Neutrophil (primary cell): ENCODE measurements around a stretch of chr6.

DNA sequence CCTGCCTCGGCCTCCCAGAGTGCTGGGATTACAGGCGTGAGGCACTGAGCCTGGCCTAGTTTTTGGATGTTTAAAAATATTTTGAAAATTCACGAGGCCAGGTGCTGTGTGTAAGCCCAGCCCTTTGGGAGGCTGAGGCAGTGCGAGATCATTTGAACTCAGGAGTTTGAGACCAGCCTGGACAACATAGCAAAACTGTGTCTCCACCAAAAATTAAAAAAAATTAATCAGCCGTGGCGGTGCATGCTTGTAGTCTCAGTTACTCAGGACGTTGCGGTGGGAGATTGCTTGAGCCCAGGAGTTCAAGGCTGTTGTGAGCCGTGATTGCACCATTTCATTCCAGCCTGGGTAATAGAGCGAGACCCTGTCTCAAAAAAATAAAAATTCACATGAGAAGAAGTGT is 45.0 kb downstream of the JARID2 start:
- PRO-cap, result no peak

- PRO-cap, result no peak
Observed at GRCh38 chr6:15292890-15293766, 47.3 kb downstream of the JARID2 start.

DNA sequence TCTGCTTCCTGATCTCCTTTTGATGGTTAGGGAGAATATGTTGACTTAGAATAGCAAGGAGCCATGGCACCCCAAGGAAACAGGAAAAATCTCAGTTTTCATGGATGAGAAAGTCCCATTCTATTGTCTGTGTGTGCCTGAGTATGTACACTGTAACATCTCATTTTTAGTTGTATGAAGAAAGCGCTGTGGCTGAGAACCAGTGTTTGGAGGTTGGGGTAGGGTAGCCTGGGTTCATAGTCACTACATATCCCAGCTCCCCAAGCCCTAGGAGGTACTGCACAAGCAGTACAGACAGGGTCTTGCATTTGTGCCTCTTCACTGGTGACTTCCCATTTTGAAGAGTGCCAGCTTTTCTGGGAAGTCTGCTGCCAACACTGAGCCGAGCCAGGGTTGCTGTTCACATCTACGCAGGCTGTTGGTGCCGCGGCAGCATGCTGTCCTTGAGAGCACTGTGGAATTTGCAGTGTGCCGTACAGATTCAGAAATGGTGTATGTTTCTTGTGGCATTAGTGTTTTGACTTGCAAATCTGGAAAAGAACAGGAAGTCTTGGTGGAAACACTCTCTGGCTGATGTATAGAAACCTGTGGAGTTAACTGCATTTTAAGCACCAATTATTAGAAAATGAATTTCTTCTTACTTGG is 67.4 kb downstream of the JARID2 start:
- PRO-cap, result no peak

GRCh38 chr6:15420697-15421432 is 175.0 kb downstream of the JARID2 start:
- PRO-cap, result no peak

DNA sequence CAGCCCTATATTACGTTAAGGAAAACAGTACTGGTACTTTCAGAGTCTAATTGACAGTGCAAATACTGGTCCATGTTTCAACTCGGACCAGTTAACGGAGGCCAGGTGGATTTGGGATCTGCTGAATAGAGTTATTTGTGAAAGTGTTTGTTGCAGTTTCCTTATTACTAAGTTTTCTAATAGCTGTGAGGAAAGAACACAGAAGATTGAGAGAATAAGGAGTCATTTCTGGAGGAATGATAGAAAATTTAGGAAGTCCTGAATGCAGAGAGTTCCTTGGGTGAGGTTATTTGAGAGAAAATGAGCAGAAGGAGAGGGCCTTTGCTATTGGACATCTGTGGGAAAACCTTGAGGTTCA is 206.7 kb downstream of the JARID2 start:
- PRO-cap, result no peak

DNA sequence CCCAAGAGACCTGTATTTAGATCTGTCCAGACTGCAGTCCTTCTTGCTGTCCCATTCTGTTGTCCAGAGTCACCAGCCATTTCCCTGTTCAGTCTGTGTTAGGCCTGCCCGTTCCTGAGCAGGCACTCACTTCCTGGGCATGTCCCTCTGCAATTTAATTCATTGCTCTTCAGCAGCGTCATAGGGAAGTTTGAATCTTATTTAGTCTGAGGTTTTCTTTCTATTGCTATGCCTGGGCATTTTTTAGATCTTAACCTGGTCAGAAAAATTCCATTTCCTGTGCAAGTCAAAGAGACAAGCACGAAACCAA is 190.2 kb downstream of the DTNBP1 start:
- PRO-cap, result no peak

DNA sequence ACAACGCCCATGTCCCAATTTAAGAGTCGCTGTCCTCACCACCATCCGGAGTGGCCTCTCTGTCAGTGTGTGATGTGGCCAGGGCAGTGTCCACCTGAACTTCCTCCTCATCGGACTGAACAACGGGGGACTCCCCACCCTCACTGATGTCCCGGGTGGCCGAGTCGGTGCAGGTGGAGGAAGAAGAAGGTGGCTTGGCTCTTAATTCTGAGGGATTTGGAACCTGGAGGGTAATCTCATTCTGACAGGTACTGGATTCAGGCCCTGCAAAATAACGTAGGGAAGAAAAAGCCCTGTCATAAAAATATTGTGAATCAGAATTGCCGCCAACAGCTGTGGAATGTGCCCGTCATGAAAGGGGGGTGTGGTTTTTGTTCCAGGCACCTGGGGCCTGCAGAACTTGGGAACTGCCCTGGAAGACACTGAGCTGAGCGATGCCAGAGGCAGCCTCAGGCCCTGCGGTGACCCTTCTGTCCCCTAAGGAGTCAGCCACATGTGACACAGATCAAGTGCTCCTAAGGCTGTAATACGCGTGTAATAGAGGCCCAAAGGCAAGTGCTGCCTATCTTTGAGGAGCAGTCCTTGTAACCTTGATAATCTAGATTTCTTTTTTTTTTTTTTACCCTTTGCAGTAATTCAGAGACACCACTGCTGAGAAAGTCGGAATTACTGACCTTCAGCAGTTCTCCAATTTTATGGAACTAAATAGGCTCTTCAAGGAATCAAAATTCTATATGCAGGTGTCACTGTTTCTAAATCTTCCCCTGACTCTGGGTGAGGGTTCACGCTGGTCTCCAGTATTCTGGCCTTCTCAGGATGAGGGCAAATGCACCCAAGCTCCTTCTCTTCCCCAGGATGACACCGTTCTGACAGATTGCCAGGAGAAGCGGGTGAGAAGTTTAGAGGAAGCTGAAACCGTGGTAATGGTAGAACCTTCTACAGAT is 139.6 kb downstream of the DTNBP1 start:
- PRO-cap, result no peak

DNA sequence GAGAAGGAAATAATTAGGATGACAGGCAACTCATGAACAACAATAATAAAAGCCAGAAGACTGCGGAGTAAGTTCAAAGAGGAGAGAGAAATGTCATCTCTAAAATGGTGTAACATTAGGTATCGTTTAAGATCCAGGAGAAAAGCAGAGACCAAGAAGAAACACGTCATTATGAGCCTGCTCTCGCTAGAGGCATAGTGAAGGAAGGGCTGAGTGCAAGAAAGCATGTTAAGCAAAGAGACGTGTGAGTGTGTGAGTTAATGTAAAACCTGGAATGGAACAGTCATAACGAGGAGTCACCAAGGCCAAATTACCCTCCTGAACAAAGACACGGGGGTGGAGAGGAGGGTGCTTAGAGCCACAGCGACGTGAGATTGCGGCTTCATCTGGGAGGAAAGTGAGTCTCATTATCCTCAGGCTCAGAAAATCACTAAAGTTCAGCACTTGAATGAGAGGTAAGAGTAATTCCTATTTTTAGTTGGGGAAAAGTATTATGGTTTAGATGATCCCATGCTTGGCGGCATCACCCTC is 136.7 kb downstream of the DTNBP1 start:
- PRO-cap, result no peak

DNA sequence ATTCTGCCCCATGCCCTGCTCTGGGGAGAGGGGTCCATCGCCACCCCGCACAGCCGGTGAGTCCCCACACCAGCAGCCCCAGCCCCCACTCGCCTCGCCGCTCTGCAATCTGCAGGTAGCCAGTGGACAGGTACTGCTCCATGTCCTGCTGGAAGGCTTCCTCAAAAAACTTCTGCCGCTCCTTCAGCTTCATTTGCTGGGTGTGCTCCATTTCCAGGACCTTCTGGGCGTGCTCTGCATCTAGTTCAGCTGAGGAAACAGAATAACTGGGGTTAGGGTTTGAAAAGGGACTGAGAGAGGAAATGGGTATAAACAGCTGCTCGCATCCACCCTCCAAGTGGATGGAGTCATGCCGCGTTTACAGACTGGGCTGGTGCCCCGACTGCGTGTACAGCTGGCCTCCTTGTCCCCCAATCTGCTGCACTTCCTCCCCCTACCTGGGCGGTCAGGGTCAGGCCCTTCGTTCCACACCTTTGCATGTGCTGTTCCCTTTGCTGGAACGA is 129.6 kb downstream of the DTNBP1 start:
- PRO-cap, result no peak

GRCh38 chr6:15539381-15540193 is 123.2 kb downstream of the DTNBP1 start:
- PRO-cap, result no peak

GRCh38 chr6:15586496-15587258 is 76.2 kb downstream of the DTNBP1 start:
- PRO-cap, result no peak

- PRO-cap, result no peak
Observed at GRCh38 chr6:15621269-15622164, 41.3 kb downstream of the DTNBP1 start.

DNA sequence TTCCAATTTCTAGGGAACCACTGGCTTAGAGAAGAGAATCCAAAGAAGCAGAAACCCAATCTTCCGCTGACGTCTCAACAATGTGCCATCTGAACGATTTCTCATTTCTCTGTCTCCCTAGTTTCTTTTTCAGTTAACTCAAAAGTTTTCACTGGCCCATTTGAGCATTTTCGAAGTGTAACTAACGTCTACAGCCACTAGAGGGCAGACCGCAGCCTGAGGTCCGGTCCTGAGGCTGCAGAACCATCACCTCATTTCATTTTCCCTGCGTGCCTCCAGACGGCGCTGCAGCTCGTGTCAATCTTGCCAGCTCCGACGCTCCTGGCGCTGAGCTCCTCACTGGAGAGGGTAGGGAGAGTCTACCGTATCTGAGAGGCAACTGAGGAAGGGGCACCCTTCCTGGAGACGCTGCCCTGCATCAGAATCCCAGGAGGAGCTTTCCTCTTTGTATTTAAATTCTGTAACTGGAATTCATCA is 28.4 kb upstream of the DTNBP1 start:
- PRO-cap, result no peak

- PRO-cap, result no peak
Observed at GRCh38 chr6:16059955-16060740, 68.7 kb upstream of the MYLIP start.

- PRO-cap, result no peak
Observed at GRCh38 chr6:16228792-16229690, 9.3 kb upstream of the GMPR start.

DNA sequence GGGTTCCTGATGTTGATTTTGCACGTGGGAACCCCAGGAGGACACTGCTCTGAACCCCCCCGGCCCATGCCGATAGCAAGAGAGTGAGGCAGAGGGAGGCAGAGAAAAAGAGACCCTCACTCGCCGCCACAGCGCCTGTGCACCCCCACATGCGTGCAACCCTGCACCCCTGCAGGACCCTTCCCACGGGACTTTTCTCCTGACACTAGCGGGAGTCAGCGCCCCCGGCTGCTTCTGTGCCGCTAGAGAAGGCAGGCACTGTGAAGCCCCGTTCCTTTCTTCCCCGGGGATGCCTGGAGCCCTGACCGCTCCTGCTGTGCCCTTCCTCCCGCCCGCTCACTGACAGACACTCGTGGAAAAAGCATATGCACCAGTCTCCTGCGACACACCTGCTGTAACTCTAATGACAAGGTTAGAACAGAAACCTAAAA is 67.4 kb downstream of the GMPR start:
- PRO-cap, result no peak

DNA sequence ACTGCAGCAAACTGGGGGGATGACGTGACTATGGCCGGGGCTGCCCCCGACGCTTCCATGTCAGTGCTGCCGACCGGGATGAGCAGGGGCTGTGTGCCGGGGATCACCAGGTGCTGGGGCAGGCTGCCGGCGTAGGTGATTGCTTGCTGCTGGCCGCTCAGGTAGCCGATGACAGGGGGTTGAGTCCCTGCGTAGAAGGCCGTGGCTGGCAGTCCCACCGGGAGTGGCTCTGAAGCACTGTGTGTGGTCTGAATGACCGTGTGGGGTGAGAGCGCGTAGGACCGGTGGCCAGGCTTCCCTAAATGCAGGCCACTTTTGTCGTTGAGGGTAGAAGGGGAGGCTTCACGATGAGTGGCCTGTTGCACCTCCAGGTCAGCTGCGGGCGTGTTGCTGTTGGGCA is 88.4 kb downstream of the GMPR start:
- PRO-cap, result no peak

- PRO-cap, result no peak
Observed at GRCh38 chr6:16337075-16338076, 99.0 kb downstream of the GMPR start.

DNA sequence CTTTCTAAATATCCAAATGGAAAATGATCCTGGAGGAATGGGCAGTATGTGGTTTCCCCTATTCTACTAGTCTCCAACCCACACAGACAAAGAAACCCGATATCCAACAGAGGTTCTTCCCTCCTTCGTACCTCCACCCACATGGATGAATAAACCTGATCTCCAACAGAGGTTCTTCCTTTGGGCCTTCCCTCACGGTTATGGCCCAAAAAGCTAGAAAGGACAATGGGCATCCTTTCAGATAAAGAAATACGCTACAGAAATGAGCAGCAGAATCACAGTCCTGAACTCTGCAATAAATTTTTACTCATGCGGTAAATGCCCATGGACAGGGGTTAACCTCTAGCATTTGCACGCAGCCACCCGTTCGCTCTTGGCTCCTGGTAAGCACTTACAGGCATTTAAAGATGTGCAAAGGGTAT is 130.8 kb downstream of the GMPR start:
- PRO-cap, result no peak

- PRO-cap, result no peak
Observed at GRCh38 chr6:16462616-16463658, 224.6 kb downstream of the GMPR start.